Mesangial cell (primary cell): Measurements from ENCODE around the gene TNRC6B.

- RAMPAGE, long total RNA, result no peak
Observed at GRCh38 chr22:39312698-39313030, 6.8 kb downstream of the RPL3 start.

- RAMPAGE, long total RNA, result no peak
Observed at GRCh38 chr22:39318546-39318884, 908 bp downstream of the RPL3 start.

GRCh38 chr22:39350213-39350730 is 481 bp downstream of the SYNGR1 start:
- RAMPAGE, long total RNA, result no peak

- RAMPAGE, long total RNA, result no peak
Observed at GRCh38 chr22:39363741-39364076, 13.9 kb downstream of the SYNGR1 start.

GRCh38 chr22:39463889-39464356 is 7.1 kb downstream of the MGAT3 start:
- RAMPAGE, long total RNA, result no peak

- RAMPAGE, long total RNA, result no peak
Observed at GRCh38 chr22:39522001-39522523, 1.7 kb downstream of the ATF4 start.

- RAMPAGE, long total RNA, result no peak
Observed at GRCh38 chr22:39527480-39528214, 4.9 kb downstream of the RPS19BP1 start.

DNA sequence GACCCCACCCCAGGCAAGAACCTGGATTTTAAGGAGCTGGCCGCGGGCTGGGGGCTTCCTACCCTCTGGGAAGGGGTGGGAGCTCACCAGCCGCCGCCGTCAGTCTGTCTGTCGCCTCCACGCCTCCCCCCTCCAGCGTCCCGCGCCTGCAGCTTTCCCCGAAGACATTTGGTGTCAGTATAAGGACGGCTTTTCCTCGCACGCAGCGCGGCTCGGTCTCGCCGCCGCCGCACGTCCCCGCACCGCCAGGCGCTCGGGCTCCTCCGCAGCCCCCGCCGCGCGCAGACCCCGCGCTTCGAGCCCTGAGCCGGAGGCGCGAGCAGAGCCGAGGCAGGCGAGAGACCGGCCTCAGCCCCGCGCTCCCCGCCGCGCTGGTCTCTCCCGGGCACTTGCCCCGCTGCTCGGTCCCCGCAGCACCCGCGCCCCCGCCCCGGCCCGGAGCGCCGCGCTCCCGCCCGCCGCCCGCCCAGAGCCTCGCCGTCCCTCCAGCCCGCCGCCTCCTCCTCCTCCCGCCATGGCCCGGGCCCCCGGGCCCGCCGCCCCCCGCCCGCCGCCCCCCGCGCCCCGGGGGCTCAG is 13.1 kb upstream of the CACNA1I start:
- RAMPAGE, long total RNA, result no peak

DNA sequence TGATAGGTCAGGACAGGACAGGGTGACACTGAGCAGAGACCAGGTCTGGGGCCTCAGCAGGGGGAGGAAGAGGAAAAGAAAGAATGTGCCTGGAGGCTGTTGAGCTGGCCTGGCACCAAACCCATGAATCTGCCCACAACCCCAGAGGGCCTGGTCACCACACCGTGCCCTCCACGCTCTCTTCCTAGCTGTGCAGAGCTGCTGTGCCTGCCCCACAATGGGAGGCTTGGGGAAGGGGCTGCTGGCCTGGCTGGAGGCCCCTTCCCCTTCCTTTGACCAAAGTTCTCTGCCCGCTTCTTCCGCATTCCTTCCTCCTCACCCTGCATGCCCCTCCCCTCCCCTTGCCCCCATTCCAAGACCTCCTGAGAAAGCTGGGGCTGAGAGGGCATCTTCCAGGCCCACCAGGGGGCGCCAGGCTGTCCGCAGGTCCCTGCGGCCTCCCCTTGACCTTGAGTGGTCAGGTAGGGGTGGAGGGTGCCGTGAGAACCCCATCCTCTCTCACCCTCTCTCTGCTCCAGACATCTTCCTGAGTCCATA is 11.0 kb upstream of the CACNA1I start:
- RAMPAGE, long total RNA, result no peak

- RAMPAGE, long total RNA, result no peak
Observed at GRCh38 chr22:39634335-39635135, 64.0 kb downstream of the CACNA1I start.

- RAMPAGE, long total RNA, result no peak
Observed at GRCh38 chr22:39723633-39724356, 153.2 kb downstream of the CACNA1I start.

DNA sequence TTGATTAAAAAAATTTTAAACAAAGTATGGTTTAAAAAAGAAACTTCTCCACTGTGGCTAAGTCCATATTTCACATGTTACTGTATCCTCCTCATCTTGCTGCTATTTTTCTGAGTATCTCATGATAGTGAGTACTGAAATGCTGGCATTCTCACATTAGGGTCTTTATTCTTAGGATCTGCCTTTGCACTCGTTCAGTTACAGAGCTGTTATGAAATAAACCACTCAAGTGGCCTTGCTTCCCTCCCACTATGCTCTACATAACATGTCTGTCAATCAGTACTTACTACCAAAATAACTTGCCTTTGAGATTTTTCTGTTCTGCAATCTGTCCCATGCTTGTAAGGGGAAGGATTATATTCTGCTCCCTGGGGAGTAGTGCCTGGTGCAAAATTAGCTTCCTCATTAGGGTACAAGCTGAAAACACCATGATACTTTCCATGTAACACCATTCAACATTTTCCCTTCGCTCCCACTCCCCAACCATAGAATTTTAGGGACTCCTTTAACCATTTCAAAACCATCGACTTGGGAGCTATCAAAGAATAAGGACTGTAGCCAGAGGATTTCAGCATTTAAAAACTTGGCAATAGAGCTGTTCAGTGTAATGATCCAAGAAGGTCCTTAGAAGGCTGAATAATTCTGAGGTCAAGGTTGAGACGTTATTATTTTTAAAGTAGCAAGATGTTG is 1.9 kb upstream of the GRAP2 start:
- RAMPAGE, long total RNA, result no peak

DNA sequence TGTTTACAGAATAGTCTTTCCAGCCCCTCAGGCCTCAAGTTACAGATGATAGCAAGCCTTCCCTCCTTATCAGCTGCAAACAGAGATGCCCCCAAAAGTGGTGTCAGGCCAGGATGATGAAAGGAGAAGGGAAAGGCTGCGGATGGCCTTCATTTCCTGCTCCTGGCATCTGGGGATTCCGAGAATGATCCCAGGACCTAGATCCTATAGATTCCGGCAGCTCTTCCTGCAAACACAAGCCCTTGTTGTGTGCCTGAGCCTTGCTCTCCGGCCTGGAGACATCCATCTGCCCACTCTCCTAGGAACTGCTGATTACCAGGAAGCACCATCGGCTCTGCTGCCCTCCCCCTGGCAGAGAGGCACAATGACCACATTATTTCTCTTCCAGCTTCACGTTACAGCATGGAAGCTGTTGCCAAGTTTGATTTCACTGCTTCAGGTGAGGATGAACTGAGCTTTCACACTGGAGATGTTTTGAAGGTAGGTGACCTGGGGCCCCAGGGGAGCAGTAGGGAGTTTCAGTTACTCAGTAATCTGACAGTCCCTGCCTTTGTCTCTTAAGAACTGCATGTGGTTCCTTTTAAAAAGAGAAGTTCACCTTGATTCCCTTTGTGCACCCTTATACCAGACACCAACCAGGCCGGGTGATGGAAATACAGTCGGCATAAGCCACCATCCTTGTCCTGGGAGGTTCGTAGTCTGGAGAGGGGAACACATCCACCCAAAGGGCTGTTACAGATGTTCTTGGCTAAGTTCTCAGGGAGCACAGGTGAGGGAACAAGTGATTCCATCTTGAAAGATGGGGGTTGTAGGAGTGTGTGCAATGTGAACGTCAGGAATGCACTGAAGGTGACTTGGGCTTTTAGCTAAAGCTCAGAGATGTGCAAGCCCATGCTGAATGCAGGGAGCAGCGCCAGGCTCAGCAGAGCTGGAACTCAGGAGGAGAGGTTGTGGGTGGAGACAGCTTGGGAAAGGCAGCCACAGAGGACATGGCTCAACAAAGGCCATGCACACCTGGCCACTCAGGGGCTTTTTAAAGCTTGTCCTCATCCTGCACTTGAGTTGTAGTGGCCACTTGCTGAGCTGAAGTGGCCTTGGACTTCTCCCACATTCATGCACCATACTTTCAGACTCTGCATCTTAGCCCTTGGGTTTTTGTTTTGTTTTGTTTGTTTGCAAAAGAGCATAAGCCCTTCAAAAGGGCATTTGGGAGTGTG is 13.1 kb upstream of the TMA7B start:
- RAMPAGE, long total RNA, result no peak

- RAMPAGE, long total RNA, result no peak
Observed at GRCh38 chr22:39972267-39973116, 12.3 kb downstream of the TMA7B start.

GRCh38 chr22:40009301-40009499 is 14.4 kb downstream of the FAM83F start:
- RAMPAGE, long total RNA, result no peak

- RAMPAGE, long total RNA, result no peak
Observed at GRCh38 chr22:40009500-40009793, 14.7 kb downstream of the FAM83F start.

DNA sequence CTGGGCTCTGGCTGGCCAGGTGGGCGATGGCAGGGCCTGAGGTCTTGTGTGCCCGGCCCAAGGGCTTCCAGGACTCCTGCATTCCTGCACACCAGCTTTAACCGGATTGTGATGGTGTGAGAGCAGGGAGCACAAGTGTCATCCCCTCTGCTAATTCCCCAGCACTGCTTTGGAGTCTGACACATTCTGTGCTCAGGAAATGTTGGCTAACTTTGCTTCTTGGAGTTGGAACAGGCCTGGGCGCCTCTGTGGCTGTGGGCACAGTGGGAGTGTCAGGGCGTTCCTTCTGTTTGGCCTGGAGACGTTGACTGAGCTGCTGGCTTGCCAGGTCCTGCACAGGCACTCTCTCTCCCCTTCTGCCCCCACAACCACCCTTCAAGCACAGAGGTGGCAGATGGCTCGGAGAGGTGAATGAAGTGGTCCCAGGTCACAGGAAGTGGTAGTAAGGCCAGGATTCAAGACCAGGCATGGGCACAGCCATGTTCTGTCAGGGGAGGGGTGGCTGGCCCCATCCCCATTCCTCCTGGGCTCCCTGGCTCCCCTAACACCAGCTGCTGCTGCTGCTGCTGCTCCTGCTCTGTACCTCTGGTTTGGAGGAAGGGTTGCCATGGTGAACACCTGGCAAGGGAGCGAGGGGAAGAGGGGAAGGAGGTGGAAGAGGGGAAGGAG is 28.2 kb downstream of the FAM83F start:
- RAMPAGE, long total RNA, result no peak

DNA sequence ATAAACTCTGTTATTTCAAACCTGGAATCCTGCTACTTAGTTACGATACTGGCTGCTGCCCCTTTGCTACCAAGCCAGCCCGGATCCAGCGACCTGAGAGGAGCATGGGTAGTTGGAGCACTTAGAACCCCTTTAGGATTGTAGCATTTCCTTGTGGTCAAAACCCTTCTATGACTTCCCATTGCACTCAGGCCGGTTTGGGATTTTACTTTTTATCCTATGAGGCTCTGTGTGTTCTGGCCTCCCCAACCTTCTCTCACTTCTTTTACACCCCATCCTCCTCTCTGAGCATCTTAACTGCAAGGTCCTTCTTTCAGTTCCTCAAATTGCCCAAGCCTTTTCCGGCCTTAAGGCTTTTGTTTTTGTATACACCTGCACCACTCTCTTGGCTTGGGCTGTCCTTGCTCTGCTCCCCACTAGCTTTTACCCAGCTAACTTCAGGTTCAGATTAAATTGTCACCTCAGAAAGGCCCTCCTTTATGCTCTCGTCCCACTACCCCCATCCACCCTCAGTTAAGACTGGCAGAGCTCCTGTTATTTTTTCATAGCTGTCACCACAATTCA is 55.4 kb downstream of the FAM83F start:
- RAMPAGE, long total RNA, result no peak

DNA sequence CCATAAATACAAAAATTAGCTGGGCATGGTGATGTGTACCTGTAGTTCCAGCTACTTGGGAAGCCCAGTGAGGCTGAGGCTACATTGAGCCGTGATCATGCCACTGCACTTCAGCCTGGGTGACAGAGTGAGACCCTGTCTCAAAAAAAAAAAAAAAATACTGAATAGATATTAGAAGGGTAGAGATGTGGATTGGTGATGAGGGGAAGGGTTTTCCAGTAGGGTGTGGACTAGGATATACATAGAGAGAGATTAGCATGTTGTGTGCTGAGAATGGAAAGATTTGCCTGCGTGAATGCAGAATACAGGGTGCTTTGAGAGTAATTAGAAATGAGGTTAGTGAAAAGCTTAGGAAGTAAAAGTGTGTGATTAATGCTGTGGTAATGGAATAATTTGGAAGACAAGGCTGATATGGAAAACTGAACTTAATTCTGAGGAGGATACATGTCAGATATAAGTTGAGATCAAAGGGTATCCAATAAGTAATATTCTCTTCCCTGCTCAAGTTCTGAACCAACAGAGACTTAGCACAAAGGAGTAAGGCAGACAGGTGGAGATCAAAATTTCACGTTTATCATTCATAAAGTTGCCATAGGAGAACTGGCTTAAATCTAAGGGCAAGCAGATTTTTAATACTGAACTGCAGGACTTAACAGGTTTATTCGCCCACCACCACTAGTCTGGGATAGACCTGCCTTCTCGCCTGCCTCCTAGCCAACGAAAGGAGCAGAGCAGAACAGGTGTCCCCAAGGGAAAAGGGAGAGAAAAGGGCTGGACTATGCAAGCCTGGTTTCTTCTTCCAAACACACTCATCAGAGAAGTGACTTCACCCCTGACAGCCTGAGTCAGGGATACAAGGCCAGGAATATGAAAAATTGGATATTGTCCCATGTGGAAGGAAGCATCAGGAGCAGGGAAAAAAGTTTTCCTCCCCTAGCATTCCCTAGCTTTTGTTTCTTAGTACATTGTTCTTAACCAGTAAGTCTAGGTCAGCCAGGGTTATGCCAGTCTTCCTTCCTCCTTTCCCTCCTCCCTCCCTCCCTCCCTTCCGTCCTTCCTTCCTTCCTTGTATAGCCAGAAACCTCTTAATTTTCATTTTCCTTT is 57.2 kb upstream of the TNRC6B start:
- RAMPAGE, long total RNA, result no peak

DNA sequence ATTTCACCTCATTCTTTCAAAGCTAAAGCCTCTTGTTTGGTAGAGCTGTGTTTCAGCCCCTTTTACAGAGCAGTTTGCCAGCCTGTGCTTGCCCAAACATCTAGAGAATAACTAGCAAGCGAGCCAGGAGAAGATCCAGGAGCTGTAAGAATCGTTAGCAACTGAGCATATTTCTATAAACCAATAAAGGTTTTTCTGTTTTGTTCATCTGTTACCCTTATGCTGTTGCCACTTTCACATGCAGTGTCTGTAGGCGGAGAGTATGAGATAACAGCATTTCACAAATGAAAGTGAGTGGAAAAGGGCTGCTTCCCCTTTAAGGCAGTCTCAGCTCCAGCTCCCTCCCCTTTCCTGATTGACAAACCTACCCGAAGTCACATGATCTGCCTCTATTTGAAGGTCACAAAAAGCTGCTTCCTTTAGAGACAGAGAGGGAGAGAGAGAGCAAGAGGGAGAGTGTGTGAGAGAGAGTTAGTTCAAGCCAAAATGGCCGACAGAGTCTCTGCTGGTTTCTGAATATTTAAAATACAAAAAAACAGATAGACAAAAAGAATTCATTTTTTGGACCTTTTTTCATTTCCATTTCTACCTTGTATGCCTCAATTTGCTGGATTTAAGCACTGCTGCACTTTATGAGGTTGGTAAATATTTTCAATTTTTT is at the start of gene TNRC6B:
Gene TNRC6B (plus strand): TSS at position 422 of the 661 bp plus-strand sequence.
- RAMPAGE, long total RNA, result start-site peak on the plus strand centred at position 423 of the sequence, 5 bp wide, 223 reads